Natural killer cell (primary cell): ENCODE measurements around the gene PHACTR4.

GRCh38 chr1:27882029-27882988 is 10.0 kb downstream of the THEMIS2 start:
- PRO-cap = no peak

- PRO-cap = no peak
These were observed 12.7 kb downstream of the THEMIS2 start for GRCh38 chr1:27884998-27885423.

DNA sequence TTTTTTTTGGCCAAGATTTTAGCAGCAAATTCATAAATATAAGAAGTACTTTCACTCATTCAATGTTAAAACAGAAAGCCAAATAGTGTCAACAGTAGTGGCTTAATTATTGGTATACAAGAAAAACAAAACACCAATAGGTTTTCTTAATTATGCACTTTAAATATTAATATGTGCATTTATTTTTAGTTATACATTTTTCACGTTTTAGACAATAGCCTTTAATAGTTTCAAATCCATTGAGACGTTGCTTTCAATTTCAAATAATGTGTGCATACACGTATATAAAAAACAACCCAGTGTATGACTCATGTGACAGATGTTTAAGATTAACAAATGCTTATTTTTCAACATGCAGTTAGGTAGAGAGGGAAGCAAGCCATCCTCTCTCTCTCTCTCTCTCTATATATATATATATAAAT is 24.4 kb downstream of the EYA3 start:
- PRO-cap = no peak

DNA sequence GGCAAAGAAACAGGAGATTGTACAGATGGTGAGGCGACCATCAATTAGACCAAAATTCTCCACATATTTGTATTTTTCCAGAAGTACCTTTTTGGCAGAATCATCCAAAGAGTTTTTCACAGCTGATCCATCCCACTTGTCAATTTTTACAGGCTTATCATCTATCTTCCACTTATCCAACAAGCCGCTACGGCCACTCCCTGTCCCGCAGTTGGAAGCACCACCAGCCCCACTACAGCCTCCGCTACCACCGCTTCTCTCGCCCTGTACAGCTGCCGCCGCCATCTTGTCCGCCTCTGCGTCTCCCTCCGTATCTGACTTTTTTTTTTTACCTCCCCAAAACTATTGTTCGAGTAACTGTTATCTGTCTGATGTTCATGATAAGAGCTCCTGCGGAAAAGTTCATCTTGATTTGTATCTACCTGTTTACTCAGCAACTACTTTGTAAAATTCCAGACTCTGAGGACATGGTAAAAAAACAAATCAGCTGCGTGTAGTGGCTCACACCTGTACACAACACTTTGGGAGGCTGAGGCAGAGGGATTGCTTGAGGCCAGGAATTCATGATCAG is 7.8 kb upstream of the EYA3 start:
- PRO-cap = no peak

DNA sequence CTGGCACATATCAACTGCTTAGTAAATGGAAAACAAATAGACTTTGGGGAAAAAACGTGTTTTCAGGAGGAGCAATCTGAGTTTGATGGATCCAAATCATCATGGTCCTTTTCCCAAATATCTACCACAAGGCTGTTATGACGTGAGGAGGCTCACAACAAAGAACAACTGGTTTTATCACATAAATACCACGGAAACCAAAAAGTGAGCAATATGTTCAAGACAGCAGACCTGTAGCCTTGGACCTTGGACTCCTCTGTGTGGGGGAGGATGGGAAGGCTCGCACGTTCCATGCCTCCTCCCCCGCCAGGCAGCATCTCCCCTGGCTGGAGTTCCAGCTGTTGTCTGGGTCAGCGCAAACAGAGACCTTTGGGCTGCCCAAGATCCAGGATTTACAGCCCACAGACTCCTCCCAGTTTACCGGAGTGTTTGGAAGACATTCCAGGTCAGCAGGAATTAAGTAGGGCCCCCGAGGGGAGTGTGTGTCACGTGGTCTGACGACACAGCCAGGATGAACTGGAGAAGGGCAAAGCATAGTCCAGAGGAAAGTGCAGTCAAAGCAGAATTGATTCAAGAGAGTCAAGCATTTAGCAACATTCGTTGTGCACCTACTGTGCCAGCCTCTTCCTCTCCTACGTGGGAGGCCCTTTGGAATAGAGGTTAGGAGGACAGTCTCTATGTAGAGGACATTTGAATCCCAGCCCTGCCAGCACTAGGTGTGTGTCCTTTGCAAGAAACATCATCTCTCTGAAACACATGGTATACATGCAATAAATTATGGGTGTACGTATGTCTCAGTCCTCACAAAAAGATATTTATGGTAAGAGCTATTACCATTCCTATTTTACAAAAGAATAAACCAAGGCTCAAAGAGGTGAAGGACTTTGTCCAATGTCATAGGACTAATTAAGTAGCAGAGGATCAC is 32.1 kb upstream of the MED18 start:
- PRO-cap = no peak

- PRO-cap = bidirectional peak, plus-strand start at chr1:28369678, minus-strand start at chr1:28369605; bidirectional peak, plus-strand start at chr1:28370126, minus-strand start at chr1:28370037
These were observed at the start of gene PHACTR4 for GRCh38 chr1:28369279-28370404. Gene PHACTR4, plus strand, starts transcription at chr1:28369740.

- PRO-cap = no peak
These were observed 48.4 kb upstream of the RCC1 start for GRCh38 chr1:28457529-28457815.

- PRO-cap = no peak
These were observed 46.9 kb upstream of the RCC1 start for GRCh38 chr1:28458822-28459472.

DNA sequence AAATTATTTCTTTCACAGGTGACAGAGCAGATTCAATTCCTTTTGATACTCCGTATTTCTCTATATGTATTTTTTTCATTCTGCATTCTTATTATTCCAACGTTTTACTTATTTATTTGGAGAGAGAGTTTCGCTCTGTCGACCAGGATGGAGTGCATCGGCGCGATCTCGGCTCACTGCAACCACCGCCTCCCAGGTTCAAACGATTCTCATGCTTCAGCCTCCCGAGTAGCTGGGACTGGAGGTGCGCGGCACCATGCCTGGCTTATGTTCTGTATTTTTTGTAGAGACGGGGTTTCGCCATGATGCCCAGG is 575 bp upstream of the RCC1 start:
- PRO-cap = no peak

- PRO-cap = bidirectional peak, plus-strand start at chr1:28737537, minus-strand start at chr1:28737458
These were observed 775 bp downstream of the YTHDF2 start for GRCh38 chr1:28737251-28738178.

- PRO-cap = no peak
These were observed 36.5 kb downstream of the YTHDF2 start for GRCh38 chr1:28773097-28773768.

DNA sequence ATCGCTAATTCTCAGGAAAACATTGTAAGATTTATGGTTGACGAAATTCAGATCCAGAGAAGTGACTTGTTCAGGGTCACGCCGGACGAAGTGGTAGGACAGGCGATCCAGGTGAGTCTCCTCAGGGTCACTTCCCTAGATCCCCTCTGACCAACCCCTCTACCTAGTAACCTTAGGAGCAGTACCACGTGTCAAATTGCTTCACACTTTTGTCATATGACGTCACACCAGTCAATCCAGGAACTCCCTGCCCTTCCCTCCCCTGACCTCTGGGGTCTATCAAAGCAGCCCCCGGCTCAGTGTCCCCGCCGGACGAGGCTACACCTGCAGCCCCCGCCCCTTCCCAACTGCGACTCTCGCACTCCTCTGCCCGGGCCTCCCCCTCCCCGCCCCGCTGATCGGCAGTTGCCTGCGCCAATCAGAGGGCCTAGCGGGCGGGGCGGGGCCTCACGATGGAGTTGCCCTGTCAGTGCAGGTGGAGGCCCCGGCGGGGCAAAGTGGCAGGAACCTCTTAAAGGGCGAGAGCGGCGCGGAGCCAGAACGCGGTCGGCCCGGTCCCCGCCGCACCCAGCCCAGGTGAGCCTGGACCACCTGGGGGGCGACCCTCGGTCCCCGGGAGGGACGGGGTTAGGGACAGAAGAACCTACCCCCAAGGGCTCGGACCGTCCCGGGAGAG is 27.6 kb upstream of the EPB41 start:
- PRO-cap = bidirectional peak, plus-strand start at position 514 of the sequence, minus-strand start at position 396 of the sequence

DNA sequence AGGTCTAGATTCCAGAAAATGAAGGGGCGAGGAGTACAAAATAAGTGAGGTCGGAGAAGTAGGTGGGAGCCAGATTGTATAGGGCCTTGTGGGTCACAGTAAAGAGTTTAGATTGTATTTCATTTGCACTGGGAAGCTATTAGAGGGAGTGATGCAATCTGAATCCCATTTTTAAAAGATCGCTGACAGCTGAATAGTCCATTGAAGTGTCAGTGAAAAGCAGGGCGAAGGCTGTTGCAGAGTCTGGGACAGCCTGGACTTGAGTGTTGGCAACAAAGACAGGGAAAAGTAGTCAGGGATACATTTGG is 80.2 kb downstream of the TMEM200B start:
- PRO-cap = no peak

- PRO-cap = no peak
These were observed 21.5 kb downstream of the SRSF4 start for GRCh38 chr1:29160231-29160578.

GRCh38 chr1:29165430-29166227 is 16.1 kb downstream of the SRSF4 start:
- PRO-cap = no peak

GRCh38 chr1:29223495-29224045 is 7.2 kb downstream of the MECR start:
- PRO-cap = no peak

DNA sequence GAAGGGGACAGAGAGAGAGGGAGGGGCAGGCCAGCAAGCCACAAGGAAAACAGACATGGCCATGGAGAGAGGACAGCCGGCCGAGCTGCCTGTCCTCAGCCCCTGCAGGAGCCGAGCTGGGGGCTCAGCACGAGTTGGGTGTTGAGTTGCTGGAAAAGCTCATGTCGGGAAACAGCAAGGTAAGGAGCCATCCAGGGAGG is 548.7 kb downstream of the PTPRU start:
- PRO-cap = no peak

DNA sequence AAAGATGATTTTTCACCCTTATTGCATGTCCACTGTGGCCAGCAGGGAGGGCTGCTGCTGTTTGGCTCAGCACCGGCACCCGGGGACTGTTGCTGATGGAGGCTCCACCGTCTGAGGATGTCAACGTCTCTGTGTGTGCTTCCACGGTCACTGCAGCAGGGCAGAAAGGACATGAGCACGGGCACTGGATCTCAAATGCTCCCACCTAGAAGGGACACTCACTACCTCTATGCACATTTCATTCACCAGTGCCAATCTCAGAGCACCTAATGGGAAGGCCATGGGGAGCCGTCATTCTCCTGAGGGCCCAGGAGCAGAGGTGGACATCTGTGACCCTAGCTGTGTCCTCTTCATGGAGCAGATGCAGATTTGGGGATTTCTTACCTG is 599.6 kb downstream of the PTPRU start:
- PRO-cap = no peak

- PRO-cap = no peak
These were observed 732.2 kb downstream of the MATN1 start for GRCh38 chr1:29991062-29991730.

DNA sequence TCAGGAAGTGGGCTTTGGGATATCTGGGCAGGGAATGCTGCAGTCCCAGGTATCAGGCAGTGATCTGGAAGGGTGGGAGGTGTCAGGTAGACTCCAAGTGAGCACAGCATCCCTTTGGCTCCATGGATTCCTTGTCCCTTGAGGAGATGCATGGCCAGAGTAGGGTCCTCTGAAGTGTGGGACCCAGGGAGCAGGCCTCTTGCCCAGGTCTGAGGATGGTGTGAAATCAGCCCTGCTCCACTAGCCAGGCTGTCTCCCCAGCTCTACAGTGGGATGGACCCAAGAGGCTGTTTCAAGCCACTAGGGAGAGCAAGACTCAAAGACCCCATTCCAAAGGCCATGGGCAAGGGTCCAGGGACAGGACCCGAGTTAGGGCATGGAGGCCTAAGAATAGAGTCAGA is 723.5 kb downstream of the MATN1 start:
- PRO-cap = no peak